Pulmonary lymph node (tissue), 1 donor: ENCODE results near the genes TRMT11 and KIAA0408.

DNA sequence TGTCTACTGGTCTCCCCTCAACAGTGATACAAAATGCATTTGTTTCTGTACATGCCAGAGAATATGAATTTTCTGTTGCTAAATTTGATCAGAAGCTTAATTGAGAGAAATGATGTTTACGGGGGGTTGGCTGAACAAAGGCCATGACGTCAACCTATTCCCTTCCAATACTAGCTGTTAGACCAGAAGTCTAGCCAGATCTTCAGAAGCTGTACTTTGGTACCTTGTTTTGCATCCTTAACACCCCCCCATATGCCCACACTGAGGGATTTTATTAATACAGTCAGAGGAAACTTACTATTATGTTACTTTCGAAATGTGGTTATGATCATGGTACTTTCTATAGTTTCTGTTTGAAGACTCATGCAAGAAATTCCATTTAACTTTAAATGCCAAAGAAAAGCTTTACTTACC, 3.1 kb downstream of the NCOA7 start:
- PRO-cap: no peak

- PRO-cap: no peak
Observed at GRCh38 chr6:125818717-125818999, 27.9 kb downstream of the NCOA7 start.

DNA sequence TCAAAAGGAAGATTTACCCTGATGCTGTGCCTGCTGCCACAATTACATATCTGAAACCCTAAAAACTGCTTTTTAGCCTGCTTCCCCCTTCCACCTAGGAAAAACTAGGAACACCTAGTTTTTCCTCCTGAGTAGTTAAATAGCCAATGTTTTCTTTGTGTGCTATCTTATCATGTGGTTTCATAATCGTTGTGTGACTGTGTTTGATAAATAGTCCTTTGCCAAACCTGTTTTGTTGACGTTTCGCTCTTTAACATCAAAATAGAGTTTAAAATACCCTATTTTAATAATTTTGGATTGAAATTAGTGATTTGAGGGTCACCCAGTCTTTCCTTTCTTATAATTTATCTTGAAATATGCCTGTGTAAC, 28.2 kb downstream of the NCOA7 start:
- PRO-cap: no peak

- PRO-cap: no peak
Observed at GRCh38 chr6:125922102-125922704, 34.4 kb upstream of the HINT3 start.

DNA sequence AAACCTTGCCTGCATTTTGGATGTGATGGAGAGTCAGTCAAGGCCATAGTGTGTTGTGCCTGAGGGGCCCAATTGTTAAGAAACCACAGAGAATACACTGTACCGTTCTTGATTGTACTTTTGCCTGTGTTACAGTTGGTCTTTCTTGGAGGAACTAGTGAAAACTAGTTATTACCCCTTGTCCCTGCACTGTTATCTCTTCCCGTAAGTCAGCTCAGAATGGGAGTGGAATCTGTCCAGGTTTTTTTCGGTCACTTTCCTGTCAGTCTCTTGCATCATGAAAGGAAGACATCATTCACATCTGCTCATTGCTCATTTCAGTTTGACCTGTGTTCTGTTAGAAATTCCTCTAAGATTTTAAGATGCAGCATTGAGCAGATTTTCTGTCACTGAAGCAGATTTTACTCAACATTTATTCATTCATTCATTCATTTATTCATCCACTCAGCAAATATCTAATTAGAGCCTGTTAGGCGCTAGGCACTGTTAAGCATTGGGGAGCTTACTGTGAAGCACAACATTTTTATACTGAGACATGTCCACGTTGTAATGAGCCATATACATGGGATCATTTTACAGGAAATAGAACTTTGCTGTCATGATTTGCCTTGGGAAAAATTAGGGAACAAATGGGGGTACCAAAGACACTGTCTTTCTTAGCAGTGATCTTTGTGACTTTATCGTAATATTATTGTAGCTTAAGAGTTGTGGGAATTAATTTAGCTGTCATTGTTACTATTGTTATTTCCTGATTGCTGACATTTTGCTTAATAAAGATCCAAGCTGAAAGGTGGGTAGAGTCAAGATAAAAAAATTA, 33.1 kb upstream of the HINT3 start:
- PRO-cap: no peak

DNA sequence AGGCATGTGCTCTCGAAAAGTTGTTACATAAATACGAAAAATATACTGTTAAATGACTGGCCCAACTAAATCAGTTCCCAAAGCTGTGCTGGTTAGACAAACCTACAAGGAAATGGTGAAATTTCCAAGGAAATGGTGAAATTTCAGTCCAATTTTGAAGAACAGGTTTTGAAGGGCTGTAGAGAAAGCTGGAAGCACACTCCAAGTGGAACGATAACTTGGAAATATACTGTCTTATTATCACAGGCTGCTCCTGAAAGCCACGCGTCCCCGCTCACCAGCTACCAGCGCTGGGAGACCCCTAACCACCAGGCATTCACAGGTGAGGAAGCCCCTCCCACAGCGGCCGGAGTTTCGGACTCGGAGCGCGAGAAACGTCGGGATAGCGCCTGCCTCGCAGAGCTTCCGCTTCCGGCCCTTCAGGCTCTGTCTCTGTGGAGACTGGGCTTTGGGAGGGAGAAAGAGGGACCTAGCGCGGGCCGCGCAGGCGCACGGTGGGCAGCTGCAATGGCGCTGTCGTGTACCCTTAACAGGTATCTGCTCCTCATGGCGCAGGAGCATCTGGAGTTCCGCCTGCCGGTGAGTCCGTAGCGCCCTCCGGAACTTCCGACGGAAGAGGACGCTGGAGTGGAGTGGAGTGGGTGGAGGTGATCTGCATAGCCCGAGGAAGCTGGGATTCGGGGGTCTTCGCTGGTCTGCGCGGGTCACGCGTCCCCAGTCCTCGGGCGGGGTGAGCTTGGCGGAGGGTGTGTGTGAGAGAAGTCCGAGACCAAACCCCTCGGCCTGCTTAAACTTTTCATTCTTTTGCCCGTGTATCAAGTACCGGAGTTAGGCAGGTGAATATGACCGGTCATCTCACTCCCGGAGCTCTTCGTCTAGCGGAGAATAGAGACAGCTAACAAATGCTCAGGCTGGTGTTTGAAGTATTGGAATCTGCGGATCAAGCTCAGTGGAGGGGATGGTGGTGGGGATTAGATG, at the start of gene TRMT11:
Gene TRMT11, plus strand, starts transcription at position 497 of the 978 bp plus-strand sequence.
- PRO-cap: bidirectional peak, plus-strand start at position 457 of the sequence, minus-strand start at position 356 of the sequence; bidirectional peak, plus-strand start at position 616 of the sequence, minus-strand start at position 605 of the sequence

DNA sequence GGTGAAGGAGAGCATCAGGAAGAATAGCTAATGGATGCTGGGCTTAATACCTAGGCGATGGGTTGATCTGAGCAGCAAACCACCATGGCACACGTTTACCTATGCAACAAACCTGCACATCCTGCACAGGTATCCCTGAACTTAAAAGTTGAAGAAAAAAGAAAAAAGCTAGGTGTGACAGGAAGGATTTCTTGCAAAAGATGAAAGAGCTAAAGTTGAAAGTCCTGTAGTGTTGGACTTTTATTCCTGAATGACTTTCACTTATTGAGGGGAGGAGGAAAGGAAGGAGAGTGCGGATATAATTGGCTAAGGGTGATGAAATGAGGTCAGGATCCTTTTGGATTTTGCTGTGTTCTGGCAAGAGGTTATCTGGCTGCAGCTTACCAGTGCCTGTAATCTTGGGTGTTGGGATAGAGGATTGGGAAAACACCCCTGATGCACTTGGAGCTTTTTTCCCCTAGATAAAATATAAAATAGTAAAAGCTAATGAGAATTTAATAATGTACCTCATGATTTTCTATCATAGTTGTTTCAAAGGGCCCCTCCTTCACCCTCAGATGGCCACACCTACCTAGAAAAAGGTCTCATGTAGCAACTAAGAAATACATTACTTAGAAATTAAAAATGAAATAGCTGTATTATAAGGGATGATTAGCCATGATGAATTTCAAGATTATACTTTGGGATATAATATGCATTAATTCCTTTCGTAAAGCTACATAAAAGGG, 8.8 kb downstream of the TRMT11 start:
- PRO-cap: no peak

DNA sequence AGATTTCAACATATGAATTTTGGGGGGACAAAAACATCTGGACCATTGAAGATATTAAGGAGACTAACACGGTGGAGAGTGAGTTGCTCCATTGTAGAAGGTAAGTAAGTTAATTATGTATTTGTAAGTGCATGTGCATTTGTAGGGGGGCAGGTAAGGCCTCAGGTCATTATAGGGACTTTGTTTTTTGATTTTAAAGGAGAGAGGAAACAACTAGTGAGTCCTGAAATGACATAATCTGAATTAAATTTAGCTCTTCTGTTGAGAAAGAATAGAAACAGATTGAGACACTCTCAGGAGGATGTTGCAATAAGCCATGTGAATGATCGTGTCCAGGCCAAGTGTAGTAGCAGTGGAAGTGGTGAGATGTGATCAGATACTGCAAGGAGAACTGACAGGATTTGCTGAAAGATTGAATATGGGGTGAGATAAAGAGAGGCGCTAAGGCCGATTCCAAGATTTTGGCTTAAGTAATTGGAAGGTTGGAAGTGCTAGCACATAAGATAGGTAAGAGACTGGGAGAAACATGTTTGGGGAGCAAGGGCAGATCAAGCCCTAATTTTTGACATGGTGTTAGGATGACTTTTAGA, 2.6 kb upstream of the CENPW start:
- PRO-cap: no peak

- PRO-cap: no peak
Observed at GRCh38 chr6:127457249-127457863, 1.8 kb downstream of the KIAA0408 start.

DNA sequence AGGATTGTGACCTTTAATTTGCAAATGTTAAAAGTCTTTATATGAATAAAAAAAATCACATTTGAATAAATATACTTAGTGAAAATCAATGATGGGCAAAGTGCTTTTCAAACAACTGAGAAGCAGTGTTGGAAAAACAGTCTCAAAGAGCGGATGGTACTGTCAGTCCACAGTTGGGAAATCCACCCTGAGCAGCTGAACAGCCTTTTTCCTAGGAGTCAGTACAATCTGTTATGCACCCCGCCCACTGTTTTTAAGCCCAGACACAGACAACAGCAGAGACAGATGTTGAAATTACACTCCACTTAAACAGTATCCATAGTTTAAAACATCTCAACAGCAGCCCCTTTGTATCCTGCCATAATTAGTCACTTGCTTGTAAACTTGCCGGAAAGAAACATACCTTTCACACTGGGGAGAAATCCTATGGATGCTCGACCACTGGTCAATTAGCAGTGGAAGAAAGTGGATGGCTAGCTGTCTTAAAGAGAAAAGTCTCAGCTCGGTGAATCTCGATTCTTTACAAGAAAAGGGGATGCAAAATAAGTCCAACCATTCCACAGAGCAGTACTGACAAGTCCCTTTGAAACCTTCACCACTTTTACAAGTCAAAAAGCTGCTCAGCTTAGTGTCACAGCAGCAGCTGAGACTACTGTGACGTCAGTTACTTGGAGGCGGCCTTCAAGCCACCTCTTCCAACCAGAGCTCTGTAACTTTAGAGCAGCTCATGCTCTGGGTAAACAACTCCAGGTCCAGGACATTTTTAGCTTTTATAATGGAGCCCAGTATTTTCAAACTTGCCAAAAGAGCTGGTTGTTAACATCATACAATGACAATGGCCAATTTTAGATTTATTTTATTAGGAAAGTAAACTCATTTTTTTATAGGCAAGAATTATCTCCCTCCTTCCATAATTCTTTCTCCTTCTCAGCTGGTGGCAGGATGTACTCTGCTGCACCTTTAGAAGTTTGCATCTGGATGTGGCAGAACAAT, at the start of gene KIAA0408:
Gene KIAA0408, minus strand, starts transcription at position 618 of the 993 bp plus-strand sequence.
- PRO-cap: no peak

- PRO-cap: no peak
Observed at GRCh38 chr6:127545872-127546121, 31.2 kb upstream of the C6orf58 start.

DNA sequence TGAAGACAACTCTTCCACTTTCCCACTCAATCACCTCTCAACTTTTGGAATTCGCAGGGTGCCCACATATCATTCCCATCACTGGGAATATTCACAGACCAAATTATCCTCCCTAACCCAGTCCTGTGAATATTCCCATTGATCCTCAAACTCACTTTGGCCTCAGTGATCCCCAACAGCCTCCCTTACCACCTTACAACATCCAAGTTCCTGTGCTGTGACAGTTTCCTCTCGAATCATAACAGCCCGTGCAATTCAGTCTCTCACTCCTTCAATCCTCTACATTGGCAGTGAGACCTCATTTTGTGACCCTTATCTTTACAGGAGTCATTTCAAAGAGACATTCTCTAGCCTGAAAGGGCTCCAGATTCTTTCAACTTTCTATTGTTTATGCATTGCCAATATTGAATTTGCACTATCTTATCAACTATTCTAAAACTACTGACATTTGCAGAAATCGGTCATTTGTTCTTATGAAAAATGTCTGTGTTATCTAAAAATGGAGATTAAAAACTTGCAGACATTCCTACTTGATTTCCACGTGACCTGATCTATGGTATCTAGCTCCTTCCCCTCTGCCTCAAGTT, 297.9 kb downstream of the PTPRK start:
- PRO-cap: no peak

DNA sequence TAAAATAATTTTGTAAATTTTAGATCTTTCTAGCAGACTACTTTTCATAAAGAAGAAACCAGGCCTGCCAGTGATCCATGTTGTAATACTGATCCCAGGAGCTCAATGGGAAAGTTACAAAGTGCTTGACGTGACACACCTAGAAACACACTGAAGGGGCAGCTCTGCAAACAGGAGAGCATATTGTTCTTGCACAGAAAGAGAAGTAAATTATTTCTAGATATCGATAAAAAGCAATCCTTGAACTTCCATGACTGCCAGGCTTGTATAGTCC, 289.9 kb downstream of the PTPRK start:
- PRO-cap: no peak

GRCh38 chr6:128287922-128288374, 232.5 kb downstream of the PTPRK start:
- PRO-cap: no peak

GRCh38 chr6:128375714-128376733, 144.4 kb downstream of the PTPRK start:
- PRO-cap: no peak

- PRO-cap: no peak
Observed at GRCh38 chr6:129032105-129032744, 149.3 kb downstream of the LAMA2 start.

- PRO-cap: no peak
Observed at GRCh38 chr6:129134504-129135065, 251.6 kb downstream of the LAMA2 start.

- PRO-cap: no peak
Observed at GRCh38 chr6:129490947-129491806, 218.8 kb downstream of the ARHGAP18 start.

- PRO-cap: unidirectional peak, minus-strand start at chr6:129672423
Observed at GRCh38 chr6:129672133-129672787, 37.7 kb downstream of the ARHGAP18 start.

DNA sequence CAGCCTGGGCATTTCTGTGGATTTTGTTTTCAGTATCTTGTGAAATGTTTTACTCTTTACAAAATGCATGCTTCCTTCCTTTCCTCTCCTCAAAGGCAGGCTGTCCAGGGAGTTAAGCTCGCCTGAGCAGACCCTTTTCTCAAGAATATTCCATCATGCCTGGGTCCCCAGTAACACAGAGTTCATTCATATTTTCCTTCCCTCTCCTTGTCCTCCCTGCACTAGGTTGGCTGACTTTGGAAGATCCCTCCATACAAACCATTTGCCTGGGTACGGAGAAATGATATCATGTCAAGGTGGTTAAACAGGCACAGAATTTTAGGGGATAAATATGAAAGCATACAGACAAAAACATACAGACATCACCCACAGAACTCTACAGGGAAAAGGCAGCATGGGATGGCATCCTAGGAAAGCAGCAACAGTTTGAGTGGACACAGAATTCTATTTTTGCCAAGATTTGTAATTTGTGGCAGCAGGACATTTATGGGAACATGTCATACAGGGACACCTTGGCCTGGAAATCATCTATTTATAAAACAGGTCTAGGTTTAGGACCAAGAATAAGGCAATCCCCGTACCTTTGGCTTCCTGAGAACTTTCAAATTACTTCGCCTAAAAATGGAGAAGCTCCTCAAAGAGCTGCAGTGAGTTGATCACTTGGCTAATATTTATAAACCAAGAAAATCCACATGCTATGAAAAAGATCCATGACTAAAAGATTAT, 17.6 kb downstream of the ARHGAP18 start:
- PRO-cap: no peak